GM12891 (cell line): Measurements from ENCODE around the genes FKBP6, METTL27 and LIMK1.

GRCh38 chr7:72336504-72337514 is 75.3 kb downstream of the CALN1 start:
- RRBS = 6% methylated on average over 19 of the region's 113 CpGs

GRCh38 chr7:73327963-73328447 is at the start of gene FKBP6:
Gene FKBP6, plus strand, starts transcription at chr7:73328161.
- RRBS = no CpG with 5 or more reads among the region's 49 CpGs

- RRBS = no CpG with 5 or more reads among the region's 6 CpGs
These were observed 1.8 kb downstream of the BCL7B start for GRCh38 chr7:73555709-73556149.

GRCh38 chr7:73556150-73556505 is 1.4 kb downstream of the BCL7B start:
- RRBS = no CpG with 5 or more reads among the region's 6 CpGs

DNA sequence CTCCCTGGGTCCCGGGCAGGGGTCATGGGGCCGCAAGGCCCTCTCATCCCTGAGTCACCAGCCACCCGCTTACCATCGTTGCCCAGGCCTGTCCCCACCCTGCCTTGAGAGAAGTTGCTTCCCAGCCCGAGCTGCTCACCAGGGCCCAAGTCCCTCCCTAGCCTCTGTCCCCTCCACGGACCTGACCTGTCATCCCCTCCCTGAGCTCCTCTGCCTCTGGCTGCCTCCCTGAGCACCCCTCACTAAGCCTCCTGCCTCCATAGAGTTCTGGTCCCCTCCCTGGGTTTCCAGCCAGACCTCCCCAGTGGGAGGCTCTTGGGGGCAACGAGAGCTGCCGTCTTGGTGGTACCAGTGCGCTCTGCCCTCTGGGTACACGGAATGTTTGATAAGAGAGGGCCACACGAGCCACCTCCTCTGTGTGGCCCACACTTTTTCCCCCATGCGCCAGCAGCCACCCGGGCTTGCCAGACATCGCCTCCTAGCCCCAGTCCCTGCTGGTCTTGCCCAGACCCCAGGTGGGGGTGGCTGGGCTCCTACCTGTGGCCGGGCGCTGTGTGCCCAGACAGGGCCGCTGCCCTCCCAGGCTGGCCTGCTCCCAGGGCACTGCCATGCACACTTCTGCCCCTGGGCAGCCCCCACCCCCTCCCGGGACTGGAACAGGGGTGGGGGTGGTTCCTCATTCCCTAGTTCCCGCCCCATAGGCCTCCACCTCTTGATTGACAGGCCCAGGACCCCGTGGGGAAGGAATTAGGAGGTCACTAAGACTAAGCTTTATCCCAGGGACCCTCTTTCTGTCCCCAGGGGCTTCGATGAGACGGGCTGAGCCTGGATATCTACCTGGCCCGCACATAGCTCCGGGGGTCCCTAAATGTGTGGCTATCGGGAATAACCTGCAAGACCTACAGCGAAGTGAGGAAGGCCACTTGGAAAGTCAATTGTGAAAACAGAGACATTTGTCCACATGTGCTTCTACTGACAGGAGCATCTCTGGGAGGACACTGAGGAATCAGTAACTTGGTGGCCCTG is 21.2 kb downstream of the MLXIPL start:
- RRBS = 40% methylated on average over 1 of the region's 26 CpGs

DNA sequence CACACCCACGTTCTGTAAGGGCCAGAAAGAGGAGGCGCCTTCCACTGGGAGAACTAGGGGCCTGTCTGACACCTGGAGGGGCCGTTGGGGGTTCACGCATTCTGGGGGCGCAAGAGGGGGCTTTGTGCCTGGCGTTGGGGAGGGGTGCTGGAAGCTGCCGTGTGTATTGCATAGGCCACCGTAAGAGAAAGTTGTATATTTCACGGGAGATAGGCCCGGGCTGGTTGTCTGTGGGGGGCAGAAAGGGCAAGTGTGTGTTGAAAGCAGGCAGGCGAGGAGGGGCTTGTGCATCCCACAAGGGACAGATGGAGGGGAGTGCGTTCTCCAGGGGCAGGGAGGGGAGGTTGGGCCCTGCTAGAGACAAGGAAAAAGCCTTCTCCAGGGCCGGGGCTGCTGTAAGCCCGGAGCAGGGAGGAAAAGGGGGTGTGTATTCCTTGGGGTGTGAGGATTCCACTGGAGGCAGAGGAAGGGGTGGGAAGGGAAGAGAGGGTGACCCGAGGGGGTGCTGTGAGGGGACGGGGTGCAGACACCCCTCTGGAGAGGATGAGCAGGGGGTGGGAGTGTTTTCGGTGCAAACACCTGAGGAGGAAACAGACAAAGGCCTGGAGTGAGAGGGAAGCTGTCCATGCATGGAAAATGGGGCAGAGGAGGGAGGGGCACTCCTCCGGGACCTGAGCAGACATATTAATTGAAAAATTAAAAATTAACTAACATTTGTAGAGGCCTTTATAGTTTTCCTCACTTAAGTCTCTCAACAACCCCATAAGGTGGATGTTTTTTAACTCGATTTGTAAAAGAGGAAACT is 977 bp downstream of the VPS37D start:
- RRBS = no CpG with 5 or more reads among the region's 19 CpGs

DNA sequence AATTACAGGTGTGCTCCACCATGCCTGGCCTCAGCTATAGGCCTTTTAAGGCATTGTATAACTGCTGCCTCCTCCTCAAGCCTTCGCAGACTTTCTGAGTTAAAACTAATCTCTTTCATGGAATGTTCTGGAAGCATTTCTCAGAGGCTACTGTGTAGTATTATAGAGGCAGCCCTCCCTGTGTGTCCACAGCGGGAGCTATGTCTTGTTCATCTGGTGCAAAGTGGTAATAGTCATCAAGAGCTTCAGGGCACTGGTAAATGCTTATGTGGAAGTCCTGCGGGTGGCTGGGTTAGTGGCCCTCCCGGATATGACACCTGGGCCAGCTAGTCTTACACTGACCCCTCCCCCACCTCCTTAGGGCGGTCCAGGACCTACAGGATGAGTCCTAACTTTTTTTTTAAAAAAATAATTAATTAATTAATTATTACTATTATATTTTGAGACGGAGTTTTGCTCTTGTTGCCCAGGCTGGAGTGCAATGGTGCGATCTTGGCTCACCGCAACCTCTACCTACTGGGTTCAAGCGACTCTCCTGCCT is 2.2 kb upstream of the ABHD11 start:
- RRBS = no CpG with 5 or more reads among the region's 9 CpGs

DNA sequence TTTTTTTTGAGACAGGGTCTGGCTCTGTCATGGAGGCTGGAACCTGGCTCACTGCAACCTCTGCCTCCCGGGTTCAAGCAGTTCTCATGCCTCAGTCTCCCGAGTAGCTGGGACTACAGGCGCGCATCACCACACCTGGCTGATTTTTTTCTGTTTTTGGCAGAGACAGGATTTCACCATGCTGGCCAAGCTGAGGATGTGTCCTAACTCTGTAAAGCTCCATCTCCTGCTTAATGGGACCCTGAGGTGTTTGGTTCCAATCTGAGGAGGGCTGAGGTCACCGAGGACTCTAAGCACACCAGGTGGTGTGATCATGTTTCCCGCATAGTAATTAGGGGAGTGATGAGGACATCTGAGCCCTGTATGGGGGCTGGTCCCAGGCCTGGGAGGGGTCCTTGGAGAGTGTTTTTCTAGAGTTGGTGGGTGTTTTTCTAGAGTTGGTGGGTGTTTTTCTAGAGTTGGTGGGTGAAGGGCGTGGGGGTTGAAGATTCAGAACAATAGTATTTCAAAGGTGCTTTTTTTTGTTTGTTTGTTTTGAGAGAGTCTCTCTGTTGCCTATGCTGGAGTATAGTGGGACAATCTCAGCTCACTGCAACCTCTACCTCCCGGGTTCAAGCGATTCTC is 3.0 kb upstream of the ABHD11 start:
- RRBS = no CpG with 5 or more reads among the region's 9 CpGs

GRCh38 chr7:73743243-73743948 is 4.8 kb upstream of the ABHD11 start:
- RRBS = 61% methylated on average over 3 of the region's 16 CpGs

DNA sequence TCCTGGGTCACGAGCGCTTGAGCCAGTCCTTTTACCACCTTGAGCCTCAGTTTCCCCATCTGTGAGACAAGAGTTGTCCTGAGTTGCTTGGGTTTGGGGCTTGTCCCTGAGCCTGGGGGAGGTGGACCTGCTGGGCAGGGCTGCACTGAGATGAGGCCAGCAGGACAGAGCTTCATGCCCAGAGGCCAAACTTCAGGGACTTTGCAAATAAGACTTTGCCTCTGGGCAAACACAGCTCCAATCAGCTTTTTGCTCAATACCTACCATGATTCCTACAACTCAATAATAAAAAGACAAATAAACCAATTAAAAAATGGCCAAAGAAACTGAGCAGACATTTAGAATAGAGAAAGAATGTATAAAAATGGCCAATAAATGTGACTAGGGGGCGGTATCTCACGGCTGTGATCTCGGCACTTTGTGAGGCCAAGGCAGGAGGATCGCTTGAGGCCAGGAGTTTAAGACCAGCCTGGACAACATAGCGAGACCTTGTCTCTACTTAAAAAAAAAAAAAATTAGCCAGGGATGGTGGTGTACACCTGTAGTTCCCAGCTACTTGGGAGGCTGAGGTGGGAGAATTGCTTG is 4.3 kb upstream of the CLDN3 start:
- RRBS = no CpG with 5 or more reads among the region's 7 CpGs

DNA sequence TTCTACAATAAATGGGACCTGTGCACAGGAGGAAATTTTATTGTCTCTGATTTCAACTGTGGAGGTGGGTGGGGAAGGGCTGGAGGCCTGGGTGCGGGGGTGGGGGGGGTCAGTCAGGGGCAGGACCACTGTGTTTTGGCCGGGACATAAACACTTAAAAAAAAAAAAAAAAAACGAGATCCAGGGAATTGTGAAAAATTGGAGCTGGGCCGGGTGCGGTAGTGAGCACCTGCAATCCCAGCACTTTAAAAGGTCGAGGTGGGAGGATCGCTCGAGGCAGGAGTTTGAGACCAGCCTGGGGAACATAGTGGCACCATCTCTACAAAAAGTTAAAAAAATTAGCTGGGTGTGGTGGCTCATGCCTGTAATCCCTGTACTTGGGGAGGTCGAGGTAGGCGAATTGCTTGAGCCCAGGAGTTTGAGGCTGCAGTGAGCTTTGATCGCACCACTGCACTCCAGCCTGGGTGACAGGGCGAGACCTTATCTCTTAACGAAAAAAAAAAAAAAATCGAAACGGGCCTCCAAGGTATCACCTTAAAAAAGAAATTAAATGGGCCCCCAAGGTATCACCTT is 1.9 kb downstream of the CLDN4 start:
- RRBS = no CpG with 5 or more reads among the region's 15 CpGs

DNA sequence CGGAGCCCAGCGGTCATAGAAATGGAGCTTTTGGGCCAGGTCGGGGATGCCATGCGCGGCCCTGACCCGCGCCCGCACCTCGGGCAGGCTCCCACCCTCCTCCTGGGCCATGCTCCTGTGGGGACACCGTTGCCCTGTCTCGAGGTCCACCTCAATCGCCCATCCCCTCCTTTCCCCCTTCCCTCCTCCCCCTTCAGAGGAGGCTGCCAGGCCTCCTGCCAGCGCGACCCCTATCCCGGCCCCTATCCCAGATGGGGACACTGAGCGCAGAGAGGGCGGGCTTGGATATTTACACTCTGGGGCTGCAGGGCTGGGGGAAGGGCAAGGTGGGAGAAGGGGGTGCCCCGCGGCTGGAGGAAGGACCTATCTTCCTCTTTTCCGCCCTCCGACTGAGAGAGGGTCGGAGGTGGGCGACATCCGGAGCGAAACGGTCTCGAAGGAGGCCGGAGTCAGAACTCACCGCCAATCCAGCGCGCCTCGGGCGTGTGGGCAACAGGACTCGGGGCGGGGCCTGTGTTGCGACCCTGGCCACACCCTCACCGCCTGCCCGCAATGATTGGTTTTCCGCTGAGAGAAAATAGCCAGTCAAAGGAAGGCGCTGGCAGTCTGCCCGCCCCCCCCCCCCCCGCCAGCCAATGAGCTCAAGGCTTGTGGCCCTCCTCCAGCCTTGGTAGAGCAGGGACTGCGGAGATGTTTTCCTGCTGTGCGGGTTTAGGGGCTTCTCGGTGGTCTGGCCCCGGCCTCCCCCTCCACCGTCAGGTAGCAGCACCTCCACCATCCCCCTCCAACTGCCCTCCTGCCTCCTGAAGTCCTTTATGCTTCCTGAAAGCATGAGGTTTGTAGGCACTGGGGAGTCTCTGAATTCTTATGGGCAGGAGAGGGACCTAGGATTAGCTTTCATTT is at the start of gene METTL27:
Gene METTL27, minus strand, starts transcription at position 487 of the 903 bp plus-strand sequence.
- RRBS = 100% methylated on average over 1 of the region's 47 CpGs

GRCh38 chr7:73850626-73851218 is 8.4 kb upstream of the METTL27 start:
- RRBS = no CpG with 5 or more reads among the region's 8 CpGs

- RRBS = no CpG with 5 or more reads among the region's 12 CpGs
These were observed 24.5 kb upstream of the ELN start for GRCh38 chr7:74003421-74003959.

GRCh38 chr7:74012915-74013370 is 15.0 kb upstream of the ELN start:
- RRBS = no CpG with 5 or more reads among the region's 14 CpGs

GRCh38 chr7:74029407-74029812 is 1.4 kb downstream of the ELN start:
- RRBS = no CpG with 5 or more reads among the region's 13 CpGs

- RRBS = no CpG with 5 or more reads among the region's 5 CpGs
These were observed 7.2 kb downstream of the ELN start for GRCh38 chr7:74035155-74035577.

DNA sequence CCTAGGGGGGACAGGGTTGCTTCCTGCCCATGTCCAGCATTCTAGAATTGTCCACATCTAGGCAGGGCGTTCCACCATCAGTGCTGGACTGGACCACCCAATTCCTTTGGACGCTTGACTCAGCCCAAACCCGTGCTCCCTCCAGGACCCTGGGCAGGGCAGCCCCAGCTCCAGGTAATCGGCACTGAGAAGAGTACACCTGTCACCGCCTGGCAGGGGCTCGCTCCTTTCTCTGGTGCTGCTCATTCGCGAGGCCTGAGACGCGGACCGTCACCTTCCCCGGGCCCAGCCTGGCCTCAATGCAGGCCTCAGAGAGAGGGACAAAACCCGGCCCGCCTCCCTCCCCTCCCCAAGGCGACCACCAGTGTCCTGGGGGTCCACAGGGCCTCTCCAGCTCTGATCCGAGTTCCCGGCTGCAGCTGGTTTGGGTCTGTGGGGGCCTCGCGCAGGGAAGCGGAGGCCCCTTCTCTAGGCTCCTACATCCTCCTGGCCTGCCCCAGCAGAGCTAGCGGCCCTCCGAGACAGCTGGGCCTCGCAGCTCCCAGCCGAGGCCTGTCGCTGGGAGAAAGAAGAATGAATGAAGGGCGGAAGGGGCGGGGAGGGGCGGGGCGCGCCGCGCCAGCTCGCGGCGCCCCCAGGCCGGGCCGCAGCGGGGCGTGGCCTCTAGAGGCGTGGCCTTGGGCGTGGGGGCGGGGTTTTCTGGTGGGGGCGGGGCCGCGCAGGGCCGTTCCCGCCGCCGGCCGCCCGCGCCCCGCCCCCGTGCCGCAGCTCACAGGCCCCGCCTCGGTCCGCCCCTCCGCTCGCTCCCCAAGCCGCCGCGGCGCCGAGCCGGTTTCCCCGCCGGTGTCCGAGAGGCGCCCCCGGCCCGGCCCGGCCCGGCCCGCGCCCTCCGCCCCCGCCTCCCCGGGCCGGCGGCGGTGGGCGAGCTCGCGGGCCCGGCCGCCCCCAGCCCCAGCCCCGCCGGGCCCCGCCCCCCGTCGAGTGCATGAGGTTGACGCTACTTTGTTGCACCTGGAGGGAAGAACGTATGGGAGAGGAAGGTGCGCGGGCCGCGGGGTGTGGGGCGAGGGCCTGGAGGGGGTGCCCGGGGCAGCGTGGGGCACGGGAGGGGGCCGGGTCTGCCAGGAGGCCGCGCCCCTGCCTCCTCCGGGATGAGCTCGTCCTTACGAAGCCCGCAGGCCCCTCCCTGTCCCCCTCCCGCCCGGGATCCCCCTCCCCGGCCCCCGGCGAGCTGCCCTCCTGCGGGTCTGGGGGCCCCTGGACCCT is at the start of gene LIMK1:
Gene LIMK1, plus strand, starts transcription at position 799 of the 1,266 bp plus-strand sequence.
- RRBS = under 1% methylated on average over 28 of the region's 115 CpGs

DNA sequence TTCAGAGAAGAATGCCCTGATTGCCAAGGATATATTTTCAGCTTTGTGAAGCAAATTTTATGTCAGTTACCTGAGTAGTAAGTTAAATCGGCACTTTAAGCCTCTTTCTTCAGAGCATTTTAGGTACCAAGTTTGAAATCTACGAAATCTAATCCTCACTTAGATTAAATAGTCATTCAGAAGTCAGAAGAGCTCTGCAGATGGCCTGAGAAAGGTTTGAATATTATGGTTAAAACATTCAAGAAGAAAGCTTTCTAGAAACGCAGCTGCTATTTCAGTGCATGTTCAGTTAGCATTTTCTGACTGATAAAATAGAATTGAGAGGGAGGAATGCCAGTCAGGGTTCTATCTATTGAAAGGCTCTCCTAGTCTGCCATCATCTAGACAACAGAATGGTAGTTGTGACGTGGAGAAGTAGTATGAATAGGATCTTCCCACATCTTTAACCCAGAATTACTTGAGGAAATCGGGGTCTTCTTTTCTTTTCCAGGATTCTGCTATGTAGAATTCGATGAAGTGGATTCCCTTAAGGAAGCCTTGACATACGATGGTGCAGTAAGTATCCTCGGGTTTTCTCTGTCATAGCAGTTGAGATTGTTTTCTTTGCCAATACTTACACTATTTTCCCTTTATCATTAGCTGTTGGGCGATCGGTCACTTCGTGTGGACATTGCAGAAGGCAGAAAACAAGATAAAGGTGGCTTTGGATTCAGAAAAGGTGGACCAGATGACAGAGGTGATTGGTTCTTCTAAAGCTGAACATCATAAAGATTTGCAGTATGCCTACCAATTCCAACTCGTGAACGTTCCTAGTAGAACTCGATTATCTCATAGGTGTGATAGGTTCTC is 15.3 kb downstream of the EIF4H start:
- RRBS = no CpG with 5 or more reads among the region's 14 CpGs

GRCh38 chr7:74194478-74195361 is 15.1 kb upstream of the LAT2 start:
- RRBS = no CpG with 5 or more reads among the region's 26 CpGs